Neural crest cell (in vitro differentiated cells): ENCODE measurements around the genes KANK2, ZNF491, ZNF844 and ZNF136.

GRCh38 chr19:10922331-10922906 is 6.0 kb downstream of the YIPF2 start:
- PRO-cap, result no peak

DNA sequence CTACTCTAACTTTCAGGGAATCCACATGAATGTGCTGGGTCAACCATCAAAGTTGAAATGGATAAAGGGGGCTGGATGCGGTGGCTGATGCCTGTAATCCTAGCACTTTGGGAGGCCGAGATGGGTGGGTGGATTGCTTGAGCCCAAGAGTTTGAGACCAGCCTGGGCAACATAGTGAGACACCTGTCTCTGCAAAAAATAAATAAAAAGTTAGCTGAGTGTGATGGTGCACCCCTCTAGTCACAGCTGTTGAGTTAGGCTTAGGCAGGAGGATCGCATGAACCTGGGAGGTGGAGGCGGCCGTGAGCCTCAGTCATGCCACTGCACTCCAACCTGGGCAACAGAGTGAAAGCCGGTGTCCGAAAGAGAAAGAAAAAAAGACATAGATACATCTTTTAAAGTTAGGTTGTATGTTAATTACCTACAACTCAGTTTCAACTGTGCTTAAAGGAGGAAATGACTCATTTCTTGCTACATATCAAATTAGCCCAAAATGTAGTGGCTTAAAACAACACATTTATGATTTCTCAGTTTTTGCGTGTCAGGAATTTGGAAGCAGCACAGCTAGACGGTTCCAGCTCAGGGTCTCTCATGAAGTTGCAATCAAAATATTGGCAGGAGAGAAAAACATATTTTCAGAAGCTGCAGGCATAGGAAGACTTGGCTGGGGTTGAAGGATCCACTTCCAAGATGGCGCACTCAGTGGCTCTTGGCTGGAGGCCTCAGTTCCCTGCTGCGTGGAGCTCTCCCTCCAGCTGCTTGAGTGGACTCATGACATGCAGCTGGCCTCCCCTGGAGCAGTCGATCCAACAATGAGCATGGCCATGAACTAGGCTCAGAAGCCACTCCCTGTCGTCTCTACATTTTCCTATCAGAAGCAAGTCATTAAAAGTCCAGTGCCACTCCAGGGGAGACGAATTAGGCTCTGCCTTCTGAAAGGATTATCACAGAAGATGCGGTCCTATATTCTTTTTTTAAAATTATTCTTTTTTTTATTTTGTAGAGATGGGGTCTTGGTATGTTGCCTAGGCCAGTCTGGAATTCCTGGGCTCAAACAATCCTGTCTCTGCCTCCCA is 7.0 kb downstream of the LDLR start:
- PRO-cap, result no peak

GRCh38 chr19:11104091-11104584 is 14.9 kb downstream of the LDLR start:
- PRO-cap, result no peak

DNA sequence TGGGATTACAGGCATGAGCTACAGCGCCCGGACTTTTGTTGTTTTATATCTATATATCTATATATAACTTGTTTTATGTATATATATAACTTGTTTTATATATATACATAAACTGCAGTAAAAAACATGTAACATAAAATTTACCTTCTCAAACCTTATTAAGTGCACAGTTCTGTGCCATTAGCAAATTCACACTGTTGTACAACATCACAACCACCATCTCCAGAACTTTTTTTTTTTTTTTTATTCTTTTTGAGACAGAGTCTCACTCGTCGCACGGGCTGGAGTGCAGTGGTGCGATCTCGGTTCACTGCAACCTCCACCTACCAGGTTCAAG is 20.2 kb downstream of the LDLR start:
- PRO-cap, result no peak

GRCh38 chr19:11164613-11165733 is 9.4 kb upstream of the SPC24 start:
- PRO-cap, result no peak

DNA sequence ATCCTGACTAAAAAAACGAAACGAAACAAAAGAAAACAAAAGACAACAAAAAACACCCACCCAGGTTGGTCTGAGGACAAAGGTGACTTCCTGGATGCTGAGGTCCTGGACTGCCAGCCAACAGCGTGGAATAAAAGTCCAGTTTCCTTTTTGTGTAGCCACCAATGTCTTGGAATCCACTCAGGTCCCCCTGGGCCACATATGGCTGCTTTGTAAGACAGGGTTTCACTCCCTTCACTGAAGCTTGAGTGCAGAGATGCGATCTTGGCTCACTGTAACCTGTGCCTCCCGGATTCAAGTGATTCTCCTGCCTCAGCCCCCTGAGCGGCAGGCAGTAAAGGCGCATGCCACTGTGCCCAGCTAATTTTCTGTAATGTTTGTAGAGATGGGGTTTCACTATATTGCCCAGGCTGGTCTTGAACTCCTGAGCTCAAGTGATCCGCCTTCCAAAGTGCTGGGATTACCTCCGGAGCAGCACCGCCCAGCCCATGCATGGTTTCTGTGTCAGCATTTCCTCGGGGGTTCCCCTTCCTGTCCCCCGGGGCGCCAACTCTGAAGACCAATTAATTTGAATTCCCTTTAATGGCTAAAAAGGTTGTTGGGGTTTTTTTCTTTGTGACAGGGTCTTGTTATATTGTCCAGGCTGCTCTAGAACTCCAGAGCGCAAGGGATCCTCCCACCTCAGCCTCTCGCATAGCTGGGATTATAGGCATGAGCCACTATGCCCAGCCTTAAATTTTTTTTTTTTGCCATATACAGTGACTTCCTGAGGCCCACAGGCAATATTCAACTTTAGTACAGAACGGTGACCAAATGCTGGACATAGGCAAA is 17.5 kb downstream of the KANK2 start:
- PRO-cap, result no peak

- PRO-cap, result bidirectional peak, plus-strand start at chr19:11197637, minus-strand start at chr19:11197535; bidirectional peak, plus-strand start at chr19:11197977, minus-strand start at chr19:11197832
Observed at GRCh38 chr19:11197414-11198266, at the start of gene KANK2. TSS of gene KANK2 (minus strand) at chr19:11197545.

- PRO-cap, result no peak
Observed at GRCh38 chr19:11215579-11215994, 18.2 kb upstream of the KANK2 start.

DNA sequence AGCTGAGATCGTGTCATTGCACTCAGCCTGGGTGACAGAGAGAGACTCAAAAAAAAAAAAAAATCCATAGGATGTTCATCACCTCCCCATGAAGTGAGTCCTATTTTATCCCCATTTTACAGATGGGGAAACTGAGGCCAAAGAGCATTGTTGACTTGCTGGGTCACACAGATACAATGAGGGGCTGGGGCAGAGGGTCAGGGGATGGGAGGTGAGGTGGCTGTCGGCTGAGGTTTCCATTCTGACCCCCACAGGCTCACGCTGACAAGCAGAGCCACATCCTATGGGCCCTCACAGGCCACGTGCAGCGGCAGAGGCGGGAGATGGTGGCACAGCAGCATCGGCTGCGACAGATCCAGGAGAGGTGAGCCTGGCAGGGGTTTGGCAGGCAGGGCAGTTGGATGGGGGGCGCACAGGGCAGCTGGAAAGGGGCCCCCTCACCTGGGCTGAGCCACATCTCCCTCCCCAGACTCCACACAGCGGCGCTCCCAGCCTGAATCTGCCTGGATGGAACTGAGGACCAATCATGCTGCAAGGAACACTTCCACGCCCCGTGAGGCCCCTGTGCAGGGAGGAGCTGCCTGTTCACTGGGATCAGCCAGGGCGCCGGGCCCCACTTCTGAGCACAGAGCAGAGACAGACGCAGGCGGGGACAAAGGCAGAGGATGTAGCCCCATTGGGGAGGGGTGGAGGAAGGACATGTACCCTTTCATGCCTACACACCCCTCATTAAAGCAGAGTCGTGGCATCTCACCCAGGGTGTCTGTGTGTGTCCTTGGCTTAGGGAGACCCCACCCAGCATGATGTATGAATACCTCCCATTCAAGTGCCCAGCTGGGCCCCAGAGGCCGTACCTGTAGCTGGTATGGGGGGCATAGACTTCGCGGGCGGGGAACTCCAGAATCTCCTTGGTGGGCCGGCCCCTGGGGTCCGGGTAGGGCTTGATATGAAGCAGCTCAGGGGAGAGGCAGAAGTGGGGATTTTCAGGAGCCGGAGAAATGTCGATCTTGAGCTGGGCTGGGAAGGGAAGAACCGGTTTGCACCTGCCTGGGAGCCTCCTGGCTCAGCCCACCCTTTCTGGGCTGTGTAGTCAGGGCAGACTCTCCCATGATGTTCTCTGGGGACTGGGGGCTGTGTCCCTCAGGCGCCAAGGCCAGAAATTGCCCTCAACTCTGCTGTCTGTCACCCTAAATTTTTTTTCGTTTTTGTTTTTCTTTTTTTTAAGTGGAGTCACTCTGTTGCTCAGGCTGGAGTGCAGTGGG is 2.2 kb downstream of the ANGPTL8 start:
- PRO-cap, result no peak

- PRO-cap, result no peak
Observed at GRCh38 chr19:11253382-11253626, 9.0 kb downstream of the DOCK6 start.

GRCh38 chr19:11256097-11256560 is 6.2 kb downstream of the DOCK6 start:
- PRO-cap, result no peak

DNA sequence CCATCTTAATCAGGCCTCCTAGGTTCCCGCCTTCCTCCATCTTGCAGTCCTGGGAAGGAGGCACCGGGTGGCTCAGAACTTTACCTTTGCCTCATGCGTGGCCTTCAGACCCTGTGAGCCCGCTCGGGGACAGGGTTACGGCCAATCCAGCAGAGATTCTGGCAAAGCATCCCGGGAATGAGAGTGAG is 594 bp downstream of the TMEM205 start:
- PRO-cap, result no peak

GRCh38 chr19:11379381-11379909 is 4.7 kb downstream of the EPOR start:
- PRO-cap, result no peak

DNA sequence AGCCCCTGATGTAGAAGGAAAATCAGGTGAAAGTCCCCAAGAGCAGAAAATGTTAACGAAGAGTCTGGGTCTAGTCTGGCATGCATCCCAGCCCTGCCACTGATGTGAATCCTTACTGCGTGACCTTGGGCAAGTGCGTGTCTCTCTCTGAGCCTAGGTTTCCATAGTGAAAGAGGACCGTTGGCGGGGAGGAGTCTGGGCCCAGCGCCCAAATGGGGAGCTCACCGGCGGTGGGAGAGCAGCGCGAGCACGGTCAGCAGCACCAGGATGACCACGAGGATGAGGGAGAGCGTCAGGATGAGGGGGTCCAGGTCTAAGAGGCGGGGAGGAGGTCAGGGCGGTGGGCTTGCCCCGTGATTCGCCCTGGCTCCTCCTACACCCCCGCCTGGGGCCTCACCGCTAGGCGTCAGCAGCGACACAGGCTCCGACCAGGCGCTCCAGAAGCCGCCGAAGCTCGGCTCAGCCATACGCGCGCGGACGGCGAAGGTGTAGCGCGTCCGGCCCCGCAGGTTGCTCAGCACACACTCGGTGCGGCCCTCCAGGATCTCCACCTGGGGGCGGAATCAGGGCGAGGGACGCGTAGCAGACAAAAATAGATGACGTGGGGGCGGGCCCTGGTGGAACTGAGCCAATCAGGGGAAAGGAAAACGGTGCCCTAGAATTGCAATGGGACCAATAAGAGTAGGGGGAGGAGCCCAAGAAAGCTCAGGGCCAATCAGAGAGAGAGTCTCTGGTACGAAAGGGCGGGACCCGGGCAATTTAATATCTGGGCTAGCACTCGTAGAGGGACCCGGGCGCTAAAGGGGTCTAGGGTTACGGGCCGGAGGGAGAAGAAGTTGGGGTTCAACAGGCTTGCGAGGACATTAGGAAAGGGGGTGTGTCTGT is 3.2 kb downstream of the EPOR start:
- PRO-cap, result bidirectional peak, plus-strand start at position 466 of the sequence, minus-strand start at position 299 of the sequence; bidirectional peak, plus-strand start at position 762 of the sequence, minus-strand start at position 565 of the sequence

DNA sequence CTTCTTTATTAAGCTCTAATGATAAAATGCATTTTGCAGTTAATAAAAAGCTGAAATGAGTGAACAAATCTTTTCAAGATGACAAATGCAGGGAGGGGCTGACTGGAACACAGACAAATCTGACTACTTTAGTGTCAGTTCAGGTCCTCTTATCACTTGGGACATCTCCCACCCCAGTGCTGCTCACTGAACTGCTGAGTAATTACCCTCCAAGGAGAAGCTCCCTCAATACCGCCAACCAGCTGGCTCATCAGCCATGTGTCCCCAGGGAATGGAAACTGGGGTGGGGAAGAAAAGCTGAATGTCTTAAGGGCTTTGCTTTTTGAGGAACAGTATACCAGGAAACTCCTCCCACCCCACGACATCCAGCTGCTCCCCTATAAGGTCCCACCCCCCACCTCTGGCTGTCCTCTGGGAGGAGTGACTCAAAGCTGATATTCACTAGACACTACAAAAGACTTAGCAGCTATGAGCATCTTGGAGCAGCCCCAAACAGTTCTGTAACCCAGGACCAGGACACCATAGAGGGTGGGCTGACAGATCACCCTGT is 2.0 kb downstream of the ZNF823 start:
- PRO-cap, result no peak

GRCh38 chr19:11798165-11799445 is at the start of gene ZNF491:
TSS of gene ZNF491 (plus strand) at chr19:11798523.
- PRO-cap, result bidirectional peak, plus-strand start at chr19:11798568, minus-strand start at chr19:11798410; bidirectional peak, plus-strand start at chr19:11798924, minus-strand start at chr19:11798947

- PRO-cap, result no peak
Observed at GRCh38 chr19:11829644-11830524, 15.8 kb downstream of the ZNF440 start.

DNA sequence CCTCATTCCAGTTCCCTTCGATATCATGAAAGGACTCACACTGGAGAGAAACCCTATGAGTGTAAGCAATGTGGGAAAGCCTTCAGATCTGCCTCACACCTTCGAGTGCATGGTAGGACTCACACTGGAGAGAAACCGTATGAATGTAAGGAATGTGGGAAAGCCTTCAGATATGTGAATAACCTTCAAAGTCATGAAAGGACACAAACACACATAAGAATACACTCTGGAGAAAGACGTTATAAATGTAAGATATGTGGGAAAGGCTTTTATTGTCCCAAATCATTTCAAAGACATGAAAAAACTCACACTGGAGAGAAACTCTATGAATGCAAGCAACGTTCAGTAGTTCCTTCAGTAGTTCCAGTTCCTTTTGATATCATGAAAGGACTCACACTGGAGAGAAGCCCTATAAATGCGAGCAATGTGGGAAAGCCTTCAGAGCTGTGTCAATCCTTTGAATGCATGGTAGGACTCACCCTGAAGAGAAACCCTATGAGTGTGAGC is 16.2 kb upstream of the ZNF439 start:
- PRO-cap, result no peak

DNA sequence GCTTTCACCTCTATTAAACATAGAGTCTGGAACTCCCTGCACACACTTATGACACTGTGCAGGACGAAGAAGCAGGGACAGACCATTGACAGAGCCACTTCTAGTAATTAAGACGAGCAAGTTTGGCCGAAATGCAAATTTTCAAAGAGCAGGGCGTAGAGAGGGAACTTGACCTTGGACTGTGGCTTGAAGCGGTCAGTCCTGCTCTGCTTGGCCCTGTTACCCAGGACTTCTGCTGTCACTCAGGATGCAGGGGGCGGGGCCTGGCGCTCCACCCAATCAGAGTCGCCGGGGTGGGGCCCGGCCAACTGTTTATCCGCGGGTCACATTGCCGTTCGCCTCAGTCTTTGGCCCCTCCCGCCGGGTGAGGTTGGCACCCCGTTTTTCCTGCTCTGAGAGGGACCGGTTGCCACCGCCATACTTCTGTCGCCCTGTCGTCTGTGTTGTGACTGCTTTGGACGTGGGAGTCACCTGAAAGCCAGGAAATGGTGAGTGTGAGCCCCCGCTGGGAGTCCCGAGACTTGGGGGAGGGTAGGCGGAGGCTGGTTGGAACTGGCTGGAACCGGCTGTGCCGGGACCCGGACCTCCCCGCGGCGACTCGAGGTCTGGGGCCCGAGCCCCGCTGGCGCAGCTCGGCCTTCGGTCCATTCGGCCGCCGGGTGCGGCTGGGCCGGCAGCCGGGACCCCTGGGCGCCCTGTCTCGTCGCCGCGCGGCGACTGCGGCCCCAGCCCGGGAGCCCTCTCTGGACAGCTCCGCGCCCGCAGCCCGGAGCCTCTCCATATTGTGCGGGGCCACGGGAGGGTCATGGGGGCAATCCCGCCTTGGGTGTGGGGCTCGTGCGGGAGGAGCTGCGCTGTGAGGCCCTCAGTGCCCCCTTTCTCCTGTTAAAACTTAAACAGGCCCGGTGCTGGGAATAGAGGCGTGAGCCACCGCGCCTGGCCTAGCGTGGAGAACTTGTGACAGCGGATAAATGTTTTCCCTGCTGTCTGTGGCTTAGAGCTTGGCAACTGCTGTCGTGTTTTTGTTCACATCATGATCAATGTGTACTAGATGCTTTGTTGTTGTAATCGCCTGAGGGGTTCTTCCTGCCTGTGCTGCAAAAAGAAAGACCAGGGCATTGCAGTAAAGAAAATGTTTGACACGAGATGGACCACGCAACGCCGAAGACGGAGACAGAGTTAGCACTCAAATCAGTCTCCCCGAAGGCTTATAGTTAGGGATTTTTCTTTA is at the start of gene ZNF844:
Gene ZNF844 (plus strand): TSS at position 343 of the 1,231 bp plus-strand sequence.
- PRO-cap, result bidirectional peak, plus-strand start at position 343 of the sequence, minus-strand start at position 447 of the sequence; bidirectional peak, plus-strand start at position 1,119 of the sequence, minus-strand start at position 959 of the sequence

GRCh38 chr19:12162647-12163790 is at the start of gene ZNF136:
TSS of gene ZNF136 (plus strand) at chr19:12163096.
- PRO-cap, result bidirectional peak, plus-strand start at chr19:12163113, minus-strand start at chr19:12162904